ENCODE measurements around a stretch of chr7.

DNA sequence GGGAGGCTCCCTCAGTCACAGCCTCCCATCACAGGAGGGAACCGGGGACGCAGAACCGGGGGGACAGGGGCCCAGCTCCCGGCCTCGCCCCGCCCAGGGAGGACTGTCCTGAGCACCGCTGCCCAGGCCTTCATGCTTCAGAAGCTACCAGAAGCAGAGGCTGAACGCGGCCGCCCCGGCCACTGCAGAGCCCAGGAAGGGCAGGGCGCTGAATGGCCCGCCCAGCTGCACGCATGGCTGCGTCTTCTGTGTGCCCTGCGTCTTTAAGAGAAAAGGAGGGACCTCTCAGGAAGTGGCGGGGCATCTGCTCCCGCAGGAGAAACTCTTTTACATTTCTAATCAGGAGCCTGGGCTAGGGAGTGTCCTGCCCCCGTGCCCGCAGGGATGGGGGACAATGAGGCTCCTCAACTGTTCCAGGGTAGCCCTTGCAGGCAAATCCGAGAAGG is 32.4 kb downstream of the EN2 start:
- PRO-cap = no peak

- PRO-cap = no peak
Measured at GRCh38 chr7:155490726-155491720, 33.1 kb downstream of the EN2 start.

DNA sequence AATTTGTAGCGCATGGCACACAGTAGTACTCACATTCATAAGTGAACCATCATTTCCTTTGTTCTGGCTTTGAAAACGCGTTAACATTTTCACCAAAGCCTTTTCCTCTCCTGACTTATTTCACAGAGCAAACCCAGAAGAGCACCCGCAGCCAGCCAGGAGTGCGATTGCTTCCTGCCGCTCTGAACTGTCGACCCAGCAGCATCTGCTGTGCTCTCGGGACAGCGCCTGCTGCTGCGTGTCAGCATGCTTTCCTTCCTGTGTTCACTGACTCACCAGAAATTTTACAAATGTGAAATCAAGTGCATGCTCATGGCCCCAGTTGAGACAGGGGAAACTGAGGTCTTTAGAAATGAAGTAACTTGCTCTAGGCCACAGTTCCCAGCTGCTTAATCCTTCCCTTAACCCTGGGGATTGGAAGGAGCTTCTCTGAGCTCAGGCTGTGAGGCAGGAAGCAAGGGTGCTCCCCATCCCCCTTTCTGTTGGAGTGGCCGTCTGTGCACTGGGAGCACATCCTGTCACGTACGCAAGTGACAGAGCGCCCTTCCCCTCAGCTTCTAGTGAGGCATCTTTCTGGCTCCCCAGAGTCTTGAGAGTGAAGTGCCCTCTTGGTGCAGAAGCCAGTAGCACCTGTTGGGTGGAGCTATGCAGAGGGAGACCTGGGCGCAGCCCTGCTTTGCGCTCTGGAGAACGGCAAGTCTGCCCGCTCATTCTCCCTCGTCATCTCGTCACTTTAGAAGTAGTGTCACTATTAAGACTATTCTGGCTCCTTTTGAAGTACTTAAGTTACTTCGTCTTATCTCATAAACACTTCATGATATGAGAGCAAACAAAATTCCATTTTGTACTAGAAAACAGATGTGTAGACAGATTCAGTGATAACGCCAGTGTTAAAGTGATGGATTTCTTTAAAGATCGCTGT is 47.9 kb downstream of the SHH start:
- PRO-cap = no peak

DNA sequence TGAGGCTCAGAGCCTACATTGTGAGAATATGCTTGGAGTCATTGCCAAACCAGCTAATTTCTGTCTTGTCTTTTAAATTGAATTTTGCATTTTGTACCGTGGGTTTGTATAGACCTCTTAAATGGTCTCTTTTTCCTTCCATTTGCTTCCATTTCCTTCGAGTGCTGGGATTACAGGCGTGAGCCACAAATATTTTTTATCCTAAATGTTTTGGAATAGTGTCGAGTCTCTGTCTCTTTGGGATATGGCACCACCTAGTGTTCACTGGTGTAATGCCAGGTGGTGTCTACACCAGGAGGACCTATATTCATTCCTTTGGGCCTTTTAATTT is 44.0 kb downstream of the SHH start:
- PRO-cap = no peak

- PRO-cap = no peak
Measured at GRCh38 chr7:155809355-155809596, 3.0 kb downstream of the SHH start.

DNA sequence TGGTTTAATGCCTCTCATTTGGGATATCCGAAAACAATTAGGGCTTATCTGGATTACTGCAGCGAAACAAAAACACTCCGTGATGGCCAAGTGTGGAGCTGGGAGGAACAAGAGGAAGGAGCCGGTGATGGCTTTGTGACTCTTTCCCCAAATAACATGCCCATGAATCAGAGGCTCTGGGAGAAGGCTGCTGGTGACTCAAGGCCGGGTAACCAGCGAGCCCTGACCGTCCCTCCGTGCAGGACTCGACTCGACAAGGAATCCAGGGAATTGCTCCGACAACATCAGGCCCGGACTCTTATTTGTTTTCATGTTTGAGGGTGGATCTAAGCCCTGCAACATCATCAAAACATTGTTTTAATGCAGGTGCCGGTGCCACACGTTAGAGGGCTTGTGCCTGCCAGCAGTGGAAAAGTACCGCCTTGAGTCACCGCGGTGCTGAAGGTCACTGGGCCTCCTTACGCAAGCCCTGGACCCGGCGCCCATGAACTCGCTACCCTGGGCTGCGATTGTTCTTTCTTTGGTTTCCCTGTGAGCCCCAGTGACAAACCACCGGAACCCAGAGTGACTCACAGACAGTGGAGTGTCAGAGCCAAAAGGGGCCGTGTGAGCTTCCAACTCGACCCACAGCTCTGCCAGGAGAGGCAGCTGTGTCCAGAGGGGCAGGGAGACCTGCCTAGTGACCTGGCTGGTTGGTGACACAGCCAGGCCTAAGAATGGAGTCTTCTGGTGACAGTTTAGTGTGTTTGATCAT is 139.3 kb upstream of the SHH start:
- PRO-cap = no peak

DNA sequence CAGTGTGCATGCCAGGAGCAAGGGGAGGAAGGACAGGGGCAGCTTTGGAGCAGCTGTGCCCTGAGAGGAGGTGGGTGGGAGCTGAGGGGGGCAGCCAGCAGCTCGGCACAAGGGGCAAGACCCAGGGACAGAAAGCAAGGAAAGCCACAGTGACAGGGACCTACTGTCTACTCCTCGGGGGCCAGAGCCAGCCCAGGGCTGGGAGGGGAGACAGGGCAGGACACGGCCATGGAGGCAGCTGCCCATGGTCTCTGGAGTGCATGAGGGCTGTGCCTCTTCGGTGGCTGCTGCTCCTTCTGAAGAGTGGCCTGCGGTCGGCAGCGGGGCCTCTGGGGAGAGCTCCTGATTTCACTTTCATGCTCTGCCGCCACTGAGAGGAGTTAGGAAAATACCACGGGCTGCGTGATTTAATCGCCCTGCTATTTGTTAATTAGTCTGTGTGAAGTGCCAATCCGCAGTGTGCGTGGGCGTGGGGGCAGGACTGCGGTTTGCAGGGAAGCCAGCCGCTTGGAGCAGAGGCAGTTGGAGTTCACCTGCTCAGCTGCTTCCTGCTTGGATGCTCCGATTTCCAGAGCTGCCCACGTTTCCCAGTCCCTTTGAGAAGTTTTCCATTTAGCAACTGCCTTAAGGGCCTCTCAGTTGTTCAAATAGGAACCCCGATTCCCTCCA is 149.4 kb upstream of the SHH start:
- PRO-cap = no peak

GRCh38 chr7:156527451-156527940 is 113.1 kb upstream of the RNF32 start:
- PRO-cap = no peak

DNA sequence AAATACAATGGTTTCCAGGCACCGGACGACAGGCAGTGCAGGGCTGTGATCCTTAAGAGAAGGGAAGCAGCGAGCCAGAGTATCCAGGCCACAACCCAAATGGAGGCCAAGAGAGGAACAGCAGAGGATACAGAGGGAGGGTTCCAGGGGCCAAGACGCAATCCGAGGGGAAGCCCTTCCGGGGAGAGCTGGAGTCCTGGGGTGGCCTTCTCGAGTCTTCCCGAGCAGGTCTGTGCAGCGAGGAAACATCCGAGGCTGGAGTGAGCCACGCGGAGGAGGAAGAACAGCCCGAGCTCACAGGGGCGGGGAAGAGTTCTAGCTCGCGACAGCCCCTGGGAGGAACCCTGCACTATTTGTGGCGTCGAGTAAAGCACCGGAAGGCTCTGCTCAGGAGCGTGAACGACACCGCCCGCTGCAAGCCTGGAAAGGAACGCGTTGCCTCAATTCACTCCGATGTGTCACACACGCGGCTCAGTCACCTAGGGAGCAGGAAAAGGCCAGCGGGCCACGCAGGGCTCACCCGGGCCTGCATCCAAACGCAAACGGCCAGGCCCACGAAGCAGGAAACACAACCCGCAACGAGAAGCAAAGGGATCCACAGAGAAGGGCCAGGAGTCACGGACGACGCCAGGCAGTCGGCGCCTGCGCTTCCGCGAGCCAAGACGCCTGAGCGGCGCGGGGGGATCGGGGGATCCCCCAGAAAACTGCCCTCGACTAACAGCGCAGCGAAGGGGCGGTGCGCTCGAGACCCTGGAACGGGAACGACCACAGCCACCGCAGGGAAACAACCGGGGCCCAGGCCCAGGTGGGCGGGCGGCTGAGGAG is 833 bp upstream of the RNF32 start:
- PRO-cap = no peak

DNA sequence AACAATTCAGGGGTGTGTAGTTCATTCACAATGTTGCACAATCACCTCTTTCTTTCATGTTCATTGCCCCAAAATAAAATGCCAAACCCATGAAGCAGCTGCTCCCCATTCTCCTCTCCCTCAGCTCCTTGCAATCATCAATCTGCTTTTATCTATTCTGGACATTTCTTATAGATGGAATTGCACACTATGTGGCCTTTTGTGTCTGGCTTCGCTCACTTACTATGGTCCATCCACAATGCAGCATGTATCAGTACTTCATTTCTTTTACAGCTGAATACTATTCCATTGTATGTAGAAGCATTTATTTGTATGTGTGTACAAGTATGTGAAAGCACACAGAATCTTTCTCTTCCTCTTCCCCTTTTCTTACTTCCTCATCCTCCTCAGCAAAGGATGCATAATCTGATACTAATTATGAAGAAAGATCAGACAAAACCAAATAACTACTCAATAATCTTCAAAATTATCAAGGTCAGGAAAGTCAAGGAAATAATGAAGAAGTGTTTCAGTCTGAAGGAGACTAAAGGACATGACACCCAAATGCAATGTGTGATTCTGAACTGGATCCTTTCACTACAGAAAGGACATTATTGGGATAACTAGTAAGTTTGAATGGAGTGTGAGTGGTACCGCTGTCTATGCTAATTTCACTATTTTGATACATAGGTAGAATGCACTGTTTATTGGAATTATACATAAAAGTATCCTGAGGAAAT is 60.5 kb downstream of the LMBR1 start:
- PRO-cap = no peak

- PRO-cap = no peak
Measured at GRCh38 chr7:157010961-157011591, 613 bp upstream of the MNX1 start.

DNA sequence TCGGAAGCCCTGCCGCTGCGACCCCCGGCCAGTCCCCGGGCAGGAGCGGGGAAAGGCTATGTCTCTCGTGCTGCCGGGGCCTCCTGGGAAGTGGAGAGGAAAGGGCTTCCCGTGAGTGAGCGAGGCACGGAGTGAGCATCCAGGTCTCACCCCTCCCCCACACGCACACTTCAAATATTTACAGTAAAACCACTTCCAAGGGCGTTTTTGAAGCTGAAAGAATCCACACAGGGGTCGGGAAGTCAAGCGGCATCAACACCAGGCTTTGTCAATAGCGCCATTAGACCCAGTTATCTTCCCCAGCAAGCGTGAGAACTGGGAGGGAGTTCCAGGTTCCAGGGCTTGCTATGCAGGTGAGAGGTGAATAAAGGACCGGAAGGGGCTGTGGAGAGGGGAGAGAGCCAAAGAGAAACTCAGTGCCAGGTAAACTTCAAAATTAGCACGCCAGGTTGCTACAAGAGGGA is 1.2 kb upstream of the MNX1 start:
- PRO-cap = no peak

- PRO-cap = no peak
Measured at GRCh38 chr7:157150701-157151286, 12.1 kb downstream of the UBE3C start.

DNA sequence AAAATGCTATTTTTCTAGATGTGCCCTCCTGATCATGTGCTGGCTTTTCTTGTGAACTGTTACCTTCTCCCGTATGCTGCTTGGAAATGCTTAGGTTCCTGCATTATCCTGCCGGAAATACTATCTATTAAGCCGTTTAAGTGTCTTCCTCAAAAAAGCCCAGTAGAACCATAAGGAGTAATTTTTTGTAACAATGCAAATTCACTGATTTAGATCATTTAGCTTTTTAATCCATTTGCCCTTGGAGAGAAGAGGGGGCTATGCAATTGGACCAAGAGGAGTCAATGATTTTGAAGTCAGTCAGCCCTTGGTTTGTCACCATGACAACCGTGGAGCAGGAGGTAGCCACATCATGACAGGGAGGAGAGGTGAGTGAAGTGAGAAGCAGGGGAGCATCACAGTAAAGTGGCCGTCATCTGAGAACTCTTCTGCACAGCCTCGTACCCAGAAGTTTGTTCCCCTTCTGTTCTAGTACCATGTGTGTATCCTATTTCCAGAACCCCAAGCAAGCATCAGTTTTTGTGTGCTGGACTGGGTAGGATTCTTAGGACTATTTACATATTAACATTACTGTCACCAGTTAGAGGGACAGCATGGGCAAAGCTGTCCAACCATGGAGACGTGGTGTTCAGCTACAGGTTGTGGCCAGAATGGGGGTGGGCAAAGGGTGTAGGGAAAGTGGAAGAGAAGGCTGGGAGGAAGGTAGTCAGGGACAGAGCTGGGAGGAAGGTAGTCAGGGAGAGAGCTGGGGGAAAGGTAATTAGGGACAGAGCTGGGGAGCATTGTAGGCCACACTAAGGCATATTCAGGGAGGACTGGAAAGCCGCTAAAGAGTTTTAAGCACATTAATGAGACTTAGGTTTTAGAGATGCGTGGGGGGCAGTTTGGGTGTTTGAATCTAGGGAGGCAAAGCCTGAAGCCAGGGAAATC is 13.0 kb downstream of the UBE3C start:
- PRO-cap = no peak

- PRO-cap = no peak
Measured at GRCh38 chr7:157281178-157282014, 55.4 kb upstream of the DNAJB6 start.

- PRO-cap = no peak
Measured at GRCh38 chr7:157339855-157340646, 3.2 kb downstream of the DNAJB6 start.

DNA sequence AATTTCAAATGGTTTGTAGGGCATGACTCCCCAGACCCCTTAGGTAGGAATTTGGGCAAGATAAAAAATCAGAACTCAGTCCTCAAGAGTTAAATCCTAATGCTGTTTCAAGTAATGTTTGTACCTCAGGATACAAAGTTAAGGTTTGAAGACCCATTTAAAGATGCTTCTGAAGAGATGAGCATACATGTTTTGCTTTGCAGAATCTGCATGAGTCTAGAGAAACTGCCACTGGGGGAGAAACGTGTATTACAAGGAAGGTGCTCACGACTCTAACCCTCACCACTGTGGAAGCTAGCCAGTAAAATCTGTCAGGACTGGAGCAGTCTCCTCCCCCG is 40.4 kb downstream of the DNAJB6 start:
- PRO-cap = no peak

DNA sequence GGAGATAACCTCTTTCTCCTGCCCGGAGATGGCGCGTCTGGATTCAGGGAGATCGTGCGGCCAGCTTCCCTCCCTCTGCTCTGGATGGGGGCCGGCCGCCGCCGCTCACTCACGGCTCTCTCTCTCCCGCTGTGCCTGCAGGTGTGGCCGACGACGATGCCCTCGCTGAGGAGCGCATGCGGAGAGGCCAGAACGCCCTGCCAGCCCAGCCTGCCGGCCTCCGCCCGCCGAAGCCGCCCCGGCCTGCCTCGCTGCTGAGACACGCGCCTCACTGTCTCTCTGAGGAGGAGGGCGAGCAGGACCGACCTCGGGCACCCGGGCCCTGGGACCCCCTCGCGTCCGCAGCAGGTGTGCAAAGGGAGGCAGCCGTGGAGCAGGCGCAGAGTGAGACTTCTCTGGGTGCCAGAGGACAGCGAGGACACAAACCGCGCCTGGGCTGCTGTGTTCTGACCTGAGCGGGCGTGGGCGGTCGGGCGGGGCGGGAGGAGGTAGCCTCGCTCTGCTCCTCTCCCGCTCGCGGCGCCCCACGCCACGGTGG is 72.9 kb downstream of the DNAJB6 start:
- PRO-cap = no peak

- PRO-cap = no peak
Measured at GRCh38 chr7:157411554-157412038, 74.8 kb downstream of the DNAJB6 start.

DNA sequence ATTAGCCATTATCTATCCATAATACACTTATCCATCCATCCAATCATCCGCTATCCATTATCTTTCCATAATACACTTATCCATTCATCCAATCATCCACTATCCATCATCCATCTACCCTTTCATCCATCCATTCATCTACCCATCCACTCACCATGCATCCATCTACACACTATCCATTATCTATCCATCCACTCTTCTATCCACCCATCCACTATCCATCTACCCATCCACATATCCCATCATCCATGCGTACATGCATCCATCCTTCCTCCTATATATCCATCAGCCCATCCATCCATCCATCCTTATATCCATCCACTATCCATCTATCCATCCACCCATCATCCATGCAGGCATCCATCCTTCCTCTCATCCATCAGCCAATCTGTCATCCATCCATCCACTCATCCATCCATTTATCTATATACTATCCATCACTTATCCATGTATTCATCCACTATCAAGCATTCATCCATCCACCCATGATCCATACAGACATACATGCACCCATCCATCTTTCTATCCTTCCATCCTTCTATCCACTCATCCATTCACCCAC is 485.8 kb downstream of the DNAJB6 start:
- PRO-cap = no peak

Measured in left ventricle myocardium (tissue), 1 donor.